ENCODE measurements around the gene TLN2.

DNA sequence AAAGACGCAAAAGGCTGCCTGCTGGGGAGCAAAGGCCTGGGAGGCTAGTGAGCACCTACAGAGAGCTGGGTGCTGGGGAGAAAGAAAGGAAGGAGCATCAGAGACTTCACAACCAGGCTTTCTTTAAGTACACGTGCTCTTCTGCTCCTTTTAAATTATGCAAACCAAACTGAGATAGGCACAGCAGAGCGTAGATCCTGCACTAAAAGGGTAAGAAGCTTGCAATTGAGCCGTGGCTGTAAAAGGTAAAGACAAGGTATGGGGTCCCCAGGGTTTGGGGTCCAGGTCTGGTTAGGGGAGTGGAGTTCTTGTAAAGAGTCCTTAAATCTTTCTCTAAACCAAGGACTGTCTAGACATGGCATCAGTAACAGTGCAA, 297.5 kb upstream of the ICE2 start:
- RRBS, result no CpG with 5 or more reads among the region's 4 CpGs

DNA sequence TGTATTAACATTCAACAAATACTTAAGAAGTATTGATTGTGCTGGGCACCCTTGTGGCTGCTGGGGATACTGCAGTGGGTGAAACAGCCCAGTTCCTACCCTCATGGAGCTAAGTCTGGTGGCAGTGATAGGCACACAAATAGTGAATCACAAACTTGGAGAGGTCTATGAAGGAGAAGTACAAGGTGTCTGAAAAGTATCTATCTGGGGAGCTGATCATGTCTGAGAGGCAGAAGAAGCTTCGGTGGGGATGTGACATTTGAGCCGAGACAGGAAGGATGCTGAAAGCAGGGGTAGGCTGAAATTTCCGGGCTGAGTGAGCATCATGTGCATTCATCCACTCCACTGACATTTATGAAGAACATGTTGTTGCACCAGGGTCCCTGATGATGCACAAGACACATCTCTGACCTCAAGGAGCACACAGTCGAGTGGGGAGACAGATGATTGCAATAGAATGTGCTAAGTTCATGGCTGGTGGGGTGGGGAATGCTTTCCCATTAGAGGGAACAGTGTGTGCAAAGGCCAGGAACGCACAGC, 309.0 kb upstream of the ICE2 start:
- RRBS, result no CpG with 5 or more reads among the region's 5 CpGs

DNA sequence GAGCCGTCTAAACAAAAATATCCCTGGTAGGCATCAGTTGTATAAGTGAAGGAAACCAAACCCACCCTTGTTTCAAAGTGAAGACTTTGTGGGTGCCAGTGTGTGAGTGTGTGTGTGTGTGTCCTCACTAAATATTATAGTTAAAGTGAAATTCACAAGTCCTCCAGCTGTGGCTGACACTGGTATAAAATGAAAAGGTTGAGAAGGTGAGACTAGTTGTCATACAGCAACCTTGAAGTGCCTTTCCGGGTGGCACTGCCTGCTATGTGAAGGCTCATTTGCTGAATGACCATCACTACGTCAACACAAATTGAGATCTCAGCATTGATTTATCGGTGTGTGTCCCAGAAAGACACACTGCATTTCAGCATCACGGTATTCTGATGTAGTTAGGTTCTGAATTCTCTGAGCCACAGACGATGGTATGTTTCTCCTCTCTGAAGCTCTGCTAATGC, 366.0 kb upstream of the ICE2 start:
- RRBS, result no CpG with 5 or more reads among the region's 6 CpGs

GRCh38 chr15:61226896-61227917, 1.9 kb downstream of the RORA start:
- RRBS, result 8% methylated on average over 8 of the region's 44 CpGs

DNA sequence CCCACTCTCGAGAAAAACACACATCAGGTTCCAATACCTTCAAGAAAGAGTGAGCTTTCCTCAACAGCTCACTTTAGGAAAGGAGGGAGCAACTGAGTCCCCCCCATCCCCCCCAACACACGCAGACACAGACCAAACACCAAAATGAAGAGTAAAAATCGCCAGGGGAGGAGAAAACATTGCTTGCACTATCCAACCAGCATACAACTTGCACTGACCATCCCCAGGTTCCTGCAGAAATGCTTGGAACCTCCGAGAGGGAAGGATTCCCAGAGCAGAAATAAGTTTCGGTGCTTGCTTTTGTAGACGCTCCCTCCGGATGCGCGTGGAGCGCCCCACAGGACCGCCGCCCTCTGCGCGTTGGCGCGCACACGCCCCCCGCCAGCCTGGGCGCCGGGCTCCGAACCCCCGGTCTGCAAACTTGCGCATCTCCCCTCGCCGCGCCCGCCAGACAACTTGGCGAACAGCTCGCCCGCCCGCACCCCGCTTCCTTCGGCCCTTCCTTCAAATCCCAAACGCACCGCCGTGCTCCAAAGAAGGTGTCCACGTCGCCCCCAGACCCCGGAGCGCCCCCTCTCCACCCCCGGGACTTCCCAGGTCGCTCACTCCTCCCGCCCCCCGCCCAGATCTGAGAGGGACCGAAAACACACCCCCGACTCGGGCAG, 1.1 kb downstream of the RORA start:
- RRBS, result no CpG with 5 or more reads among the region's 47 CpGs

GRCh38 chr15:61228611-61228914, 539 bp downstream of the RORA start:
- RRBS, result 9% methylated on average over 5 of the region's 16 CpGs

DNA sequence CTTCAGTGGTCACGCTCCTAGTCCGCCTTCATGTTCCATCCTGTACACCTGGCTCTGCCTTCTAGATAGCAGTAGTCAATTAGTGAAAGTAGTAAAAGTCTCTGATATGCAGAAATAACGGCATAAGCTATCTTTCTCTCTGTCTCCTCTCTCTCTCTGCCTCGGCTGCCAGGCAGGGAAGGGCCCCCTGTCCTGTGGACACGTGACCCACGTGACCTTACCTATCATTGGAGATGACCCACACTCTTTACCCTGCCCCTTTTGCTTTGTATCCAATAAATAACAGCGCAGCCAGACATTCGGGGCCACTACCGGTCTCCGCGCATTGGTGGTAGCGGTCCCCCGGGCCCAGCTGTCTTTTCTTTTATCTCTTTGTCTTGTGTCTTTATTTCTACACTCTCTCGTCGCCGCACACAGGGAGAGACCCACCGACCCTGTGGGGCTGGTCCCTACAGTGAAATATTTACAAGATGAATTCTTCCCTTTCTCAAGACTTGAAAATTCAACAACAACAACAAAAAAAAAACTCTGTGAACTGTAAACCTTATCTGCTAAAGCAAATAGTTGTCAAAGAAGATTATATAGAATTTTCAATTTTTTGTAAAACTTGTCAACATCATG, 3.4 kb downstream of the VPS13C start:
- RRBS, result no CpG with 5 or more reads among the region's 17 CpGs

GRCh38 chr15:62067491-62068078, 808 bp downstream of the C2CD4A start:
- RRBS, result 6% methylated on average over 23 of the region's 66 CpGs

GRCh38 chr15:62124141-62124972, 40.7 kb downstream of the C2CD4B start:
- RRBS, result no CpG with 5 or more reads among the region's 6 CpGs

DNA sequence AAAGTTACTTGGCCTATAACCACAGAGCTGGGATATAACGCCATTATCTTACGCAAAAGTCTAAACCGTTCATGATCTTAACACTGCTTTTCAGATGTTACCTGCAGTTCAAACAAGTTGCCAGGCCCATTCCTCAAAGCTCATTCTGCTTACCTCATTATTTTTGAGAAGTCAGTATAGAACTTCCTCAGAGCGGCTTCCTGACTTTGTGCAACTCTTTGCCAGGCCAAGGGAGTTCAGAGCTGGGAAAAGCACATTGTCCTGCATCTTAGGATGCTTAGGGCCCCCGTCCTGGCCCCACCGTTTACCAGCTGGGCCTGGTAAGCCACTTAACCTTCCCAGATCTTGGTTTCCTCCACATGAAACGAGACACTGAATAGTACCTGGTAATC, 6.8 kb upstream of the C2CD4B start:
- RRBS, result no CpG with 5 or more reads among the region's 7 CpGs

- RRBS, result 52% methylated on average over 2 of the region's 16 CpGs
Observed at GRCh38 chr15:62350527-62351001, 39.8 kb upstream of the TLN2 start.

- RRBS, result 2% methylated on average over 37 of the region's 59 CpGs
Observed at GRCh38 chr15:62390243-62390707, at the start of gene TLN2. Gene TLN2, plus strand, starts transcription at chr15:62390550.

DNA sequence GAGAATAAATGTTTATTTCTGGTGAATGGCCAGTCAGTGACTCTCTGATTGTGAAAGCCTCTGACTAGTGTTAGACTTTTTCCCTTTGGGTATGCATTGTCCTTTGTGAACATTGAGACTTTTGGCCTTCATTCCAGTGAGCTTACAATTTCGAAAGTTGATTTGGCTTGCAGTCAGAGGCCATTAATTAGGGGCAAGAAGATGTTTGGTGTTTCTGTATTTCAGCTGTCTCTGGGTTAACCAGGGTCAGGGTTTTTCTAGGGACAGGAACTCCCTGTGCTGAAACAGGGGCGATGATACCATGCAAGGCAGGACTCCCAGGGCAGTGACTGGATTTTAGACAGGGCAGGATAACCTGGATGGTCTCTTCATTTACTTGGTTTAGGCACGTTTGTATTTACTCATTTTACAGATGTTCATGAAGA, 49.3 kb downstream of the TLN2 start:
- RRBS, result no CpG with 5 or more reads among the region's 3 CpGs

DNA sequence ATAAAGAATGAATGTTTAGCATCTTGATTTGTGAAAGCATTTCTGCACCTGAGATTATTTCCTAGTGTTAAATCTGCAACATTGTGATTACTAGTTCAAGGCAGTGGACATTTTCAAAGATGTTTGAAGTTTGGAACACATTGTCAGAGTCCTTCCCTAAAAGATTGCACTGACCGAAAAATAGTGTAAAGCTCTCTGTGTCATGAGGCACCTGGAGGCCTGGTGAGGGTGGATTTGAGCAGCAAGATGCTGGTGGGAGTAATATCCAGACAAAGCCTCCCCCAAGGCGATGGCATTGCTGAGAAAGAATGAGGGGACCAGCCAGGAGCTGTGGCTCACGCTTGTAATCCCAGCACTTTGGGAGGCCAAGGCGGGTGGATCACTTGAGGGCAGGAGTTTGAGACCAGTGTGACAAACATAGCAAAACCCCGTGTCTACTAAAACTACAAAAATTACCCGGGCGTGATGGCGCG, 176.9 kb downstream of the TLN2 start:
- RRBS, result no CpG with 5 or more reads among the region's 9 CpGs

GRCh38 chr15:62833251-62833747, 209.2 kb upstream of the TPM1 start:
- RRBS, result no CpG with 5 or more reads among the region's 9 CpGs

DNA sequence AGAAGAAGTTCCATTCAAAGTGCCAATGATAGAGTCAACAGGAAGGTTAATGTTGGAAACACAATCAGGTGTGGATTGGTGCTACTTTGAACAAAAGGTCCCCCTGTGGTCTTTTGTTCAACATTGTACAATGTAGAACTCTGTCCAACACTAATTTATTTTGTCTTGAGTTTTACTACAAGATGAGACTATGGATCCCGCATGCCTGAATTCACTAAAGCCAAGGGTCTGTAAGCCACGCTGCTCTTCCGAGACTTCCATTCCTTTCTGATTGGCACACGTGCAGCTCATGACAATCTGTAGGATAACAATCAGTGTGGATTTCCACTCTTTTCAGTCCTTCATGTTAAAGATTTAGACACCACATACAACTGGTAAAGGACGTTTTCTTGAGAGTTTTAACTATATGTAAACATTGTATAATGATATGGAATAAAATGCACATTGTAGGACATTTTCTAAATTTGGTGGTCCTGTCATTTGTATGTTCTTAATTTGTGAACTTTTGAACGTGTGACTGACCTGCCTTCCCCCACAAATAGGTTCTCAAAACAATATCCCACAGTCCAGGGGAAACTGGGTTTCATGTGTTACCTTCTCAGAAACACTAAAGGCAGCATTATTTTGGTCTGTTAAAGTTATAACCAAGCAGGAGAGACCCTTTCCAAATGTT, 29.0 kb downstream of the TPM1 start:
- RRBS, result no CpG with 5 or more reads among the region's 6 CpGs

DNA sequence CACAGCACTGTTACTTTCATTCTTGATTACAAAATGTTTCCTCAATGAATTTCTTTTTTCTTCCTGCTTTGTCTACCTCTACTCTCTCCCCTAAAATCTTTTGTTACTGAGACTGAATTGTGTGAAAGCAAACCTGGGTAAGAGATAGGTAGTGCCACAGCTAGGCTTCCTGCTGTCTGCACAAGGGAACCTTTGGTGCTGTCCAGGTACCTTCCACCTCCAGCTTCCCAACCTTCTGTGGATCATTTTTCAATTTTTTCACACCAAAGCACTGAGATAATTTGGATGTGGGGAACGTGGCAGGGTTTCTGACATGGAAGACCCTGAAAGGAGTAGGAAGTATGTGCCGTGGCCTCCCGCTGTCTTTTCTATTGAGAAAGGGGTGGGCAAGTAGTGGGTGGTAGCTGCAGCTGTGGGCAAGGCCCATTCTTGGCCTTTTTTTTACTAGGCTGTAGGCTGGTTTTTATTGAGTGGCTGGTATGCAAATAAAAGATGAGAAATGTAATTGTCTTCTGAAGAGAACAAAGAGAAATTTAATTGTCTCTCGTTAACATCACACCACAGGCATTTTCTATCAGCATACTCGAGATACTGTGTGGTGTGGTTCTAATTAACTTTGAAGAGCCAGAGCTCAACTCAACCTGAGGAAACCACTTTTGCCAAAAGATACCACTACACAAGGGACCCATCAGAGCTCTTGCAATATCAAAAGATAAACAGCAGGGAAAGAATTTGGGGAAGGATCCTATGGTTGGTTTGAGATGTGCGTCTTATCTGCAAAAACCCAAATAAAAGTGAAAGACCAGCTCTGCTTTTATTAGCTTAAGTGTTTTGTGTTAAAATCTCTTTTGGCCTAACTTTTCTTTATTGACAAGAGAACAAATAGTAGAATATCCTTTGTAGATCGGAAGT, 21.2 kb downstream of the RAB8B start:
- RRBS, result no CpG with 5 or more reads among the region's 7 CpGs

DNA sequence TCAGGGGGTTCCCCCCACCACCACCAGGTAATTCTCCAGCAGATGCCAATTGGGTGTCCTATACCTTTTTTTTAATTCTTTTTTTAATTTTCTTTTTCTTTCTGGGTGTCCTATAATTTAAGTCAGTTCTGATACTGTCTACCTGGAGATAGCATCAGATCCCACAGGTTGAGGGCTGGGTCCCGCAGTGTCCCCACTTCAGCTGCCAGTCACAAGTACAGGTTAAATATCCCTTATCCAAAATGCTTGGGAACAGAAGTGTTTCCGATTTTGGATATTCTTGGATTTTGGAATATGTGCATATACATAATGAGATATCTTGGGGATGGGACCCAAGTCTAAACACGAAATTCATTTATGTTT, 32.0 kb upstream of the APH1B start:
- RRBS, result no CpG with 5 or more reads among the region's 3 CpGs

- RRBS, result no CpG with 5 or more reads among the region's 3 CpGs
Observed at GRCh38 chr15:63380521-63380795, 1.2 kb downstream of the CA12 start.

GRCh38 chr15:63460780-63461734, 43.3 kb upstream of the USP3 start:
- RRBS, result 71% methylated on average over 5 of the region's 29 CpGs